ENCODE measurements around the genes SCN7A and B3GALT1.

DNA sequence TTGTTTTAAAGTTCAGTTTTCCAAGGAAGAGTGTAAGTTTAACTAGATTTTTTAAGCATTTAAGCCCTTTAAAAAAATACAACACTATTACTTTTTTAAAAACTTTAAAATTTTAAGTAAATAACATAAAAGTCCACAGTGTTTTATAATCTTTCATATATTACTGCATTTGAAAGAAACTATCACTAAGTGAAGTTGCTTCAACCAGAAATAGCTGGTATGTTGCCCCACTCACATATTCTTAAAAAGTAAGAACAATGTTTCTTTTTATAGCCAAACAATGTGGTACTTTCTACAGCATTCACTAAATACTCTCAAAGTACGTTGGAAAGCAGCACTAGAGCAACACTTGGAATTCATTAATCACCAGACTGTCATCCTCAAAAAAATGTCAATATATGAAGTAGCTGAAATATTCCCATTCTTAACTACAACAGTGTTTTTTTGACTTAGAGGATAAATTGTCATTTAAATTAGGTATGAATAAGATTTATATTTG, 32.9 kb downstream of the COBLL1 start:
- RRBS, result no CpG with 5 or more reads among the region's 1 CpG

DNA sequence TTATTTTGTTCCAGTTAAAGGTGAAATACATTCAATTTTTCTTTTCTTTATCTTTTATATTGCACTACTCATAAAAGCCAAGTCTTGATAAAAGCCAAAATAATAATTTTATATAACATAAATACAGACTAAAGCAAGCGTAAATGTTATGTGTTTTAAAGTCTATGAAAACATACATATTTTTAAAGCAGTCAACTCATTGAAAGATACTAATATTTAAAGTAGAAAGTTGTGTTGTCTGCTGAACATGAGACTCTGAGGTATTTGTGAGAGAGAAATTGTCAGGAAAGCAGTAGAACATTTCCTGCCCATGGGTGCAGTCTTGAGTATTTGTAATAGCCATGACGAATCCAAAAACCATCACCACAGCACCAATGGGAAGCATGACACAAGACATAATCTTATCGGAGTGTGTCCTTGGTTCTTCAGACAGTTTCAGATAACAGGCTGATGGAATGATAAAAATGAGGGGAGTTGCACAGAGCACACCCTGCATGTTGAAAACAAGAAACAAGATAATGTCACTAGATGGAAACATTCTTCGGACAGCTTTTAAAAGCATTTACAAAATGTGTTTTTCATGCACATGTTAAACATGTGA, 56.7 kb upstream of the COBLL1 start:
- RRBS, result no CpG with 5 or more reads among the region's 4 CpGs

GRCh38 chr2:165112136-165112628, 91.7 kb downstream of the SCN3A start:
- RRBS, result no CpG with 5 or more reads among the region's 4 CpGs

DNA sequence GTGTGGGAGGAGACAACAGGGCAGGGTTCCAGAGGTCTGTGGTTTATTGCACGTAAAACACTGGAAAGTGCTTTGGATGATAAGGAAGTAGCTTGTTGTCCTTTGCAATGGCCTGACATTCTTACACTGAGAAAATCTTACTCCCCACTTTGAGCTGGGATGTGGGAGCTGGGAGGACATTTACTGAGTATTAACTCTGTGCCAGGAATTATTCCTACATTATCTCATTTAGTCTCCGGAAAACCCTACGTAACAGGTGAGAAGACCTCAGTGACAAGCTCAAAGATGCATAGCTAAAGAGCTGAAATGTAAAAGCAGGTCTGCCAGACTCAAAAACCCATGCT, 9.1 kb upstream of the GALNT3 start:
- RRBS, result no CpG with 5 or more reads among the region's 3 CpGs

- RRBS, result no CpG with 5 or more reads among the region's 24 CpGs
These were observed at the start of gene SCN7A for GRCh38 chr2:166493809-166494620. SCN7A (minus strand) TSS chr2:166494249.

- RRBS, result 2% methylated on average over 35 of the region's 113 CpGs
These were observed at the start of gene B3GALT1 for GRCh38 chr2:167292307-167293378. B3GALT1 (plus strand) TSS chr2:167293001.

- RRBS, result no CpG with 5 or more reads among the region's 3 CpGs
These were observed 42.7 kb downstream of the B3GALT1 start for GRCh38 chr2:167335378-167335996.

GRCh38 chr2:167765009-167765438, 472.2 kb downstream of the B3GALT1 start:
- RRBS, result no CpG with 5 or more reads among the region's 8 CpGs

DNA sequence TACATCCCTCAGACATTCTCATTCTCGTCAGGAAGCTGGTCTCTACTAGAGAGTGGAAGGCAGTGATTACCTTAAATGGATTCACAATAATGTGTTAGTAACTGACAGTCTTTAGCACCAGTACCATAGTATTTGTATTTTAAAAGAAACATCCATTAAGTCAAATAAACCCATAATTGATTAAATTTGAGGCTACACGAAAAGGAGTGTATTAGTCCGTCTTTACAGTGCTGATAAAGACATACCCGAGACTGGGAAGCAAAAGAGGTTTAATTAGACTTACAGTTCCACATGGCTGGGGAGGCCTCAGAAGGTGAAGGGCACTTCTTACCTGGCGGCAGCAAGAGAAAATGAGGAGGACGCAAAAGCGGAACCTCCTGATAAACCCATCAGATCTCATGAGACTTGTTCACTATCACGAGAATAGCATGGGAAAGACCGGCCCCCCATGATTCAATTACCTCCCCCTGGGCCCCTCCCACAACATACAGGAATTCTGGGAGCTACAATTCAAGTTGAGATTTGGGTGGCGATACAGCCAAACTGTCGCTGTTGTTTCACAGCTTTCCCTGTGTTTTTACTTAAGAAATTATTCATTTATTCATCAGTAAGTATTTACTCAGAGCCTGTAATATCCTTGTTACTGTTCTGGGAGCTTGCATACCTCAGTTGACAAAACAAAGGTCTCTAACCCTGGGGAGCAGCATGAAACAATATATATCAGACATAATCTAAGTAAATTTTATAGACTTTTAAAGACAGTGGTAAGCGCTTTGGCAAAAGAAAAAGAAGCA, 306.4 kb downstream of the STK39 start:
- RRBS, result no CpG with 5 or more reads among the region's 12 CpGs

DNA sequence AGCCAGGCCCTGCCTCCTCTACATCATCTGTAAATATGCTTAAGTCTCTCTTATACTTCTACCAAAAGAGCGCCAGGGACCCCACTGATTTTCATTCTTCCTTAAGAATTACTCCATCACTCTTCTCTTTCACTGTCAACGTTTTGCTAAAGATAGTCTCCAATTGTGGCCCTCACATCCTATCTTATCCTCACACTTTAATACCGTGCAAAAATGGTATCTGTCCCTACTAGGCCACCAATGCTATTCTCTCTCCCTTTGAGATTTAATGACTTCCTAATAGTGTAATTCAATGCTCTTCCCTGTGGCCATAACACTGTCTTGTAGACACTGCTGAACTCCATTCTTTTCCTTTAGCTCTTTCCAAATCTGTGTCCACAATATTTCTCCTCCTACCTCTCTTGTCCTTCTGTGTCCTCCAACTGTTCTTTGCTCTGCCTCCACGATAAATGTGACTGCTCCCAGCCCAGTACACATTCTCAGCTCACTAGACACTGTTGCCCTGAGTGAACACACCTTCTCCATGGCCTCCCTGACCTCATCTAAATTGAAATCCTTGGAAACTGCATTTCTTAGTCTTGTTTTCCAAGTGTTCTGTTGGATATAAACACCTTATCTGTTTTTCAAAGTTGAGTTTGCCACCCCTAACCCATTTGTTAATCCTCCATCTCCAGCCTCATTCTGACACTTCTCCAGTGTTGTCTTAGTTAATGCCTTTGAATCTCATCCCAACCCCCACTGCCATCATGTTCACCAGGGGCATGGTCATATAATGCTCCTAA, 165.0 kb downstream of the STK39 start:
- RRBS, result no CpG with 5 or more reads among the region's 4 CpGs

DNA sequence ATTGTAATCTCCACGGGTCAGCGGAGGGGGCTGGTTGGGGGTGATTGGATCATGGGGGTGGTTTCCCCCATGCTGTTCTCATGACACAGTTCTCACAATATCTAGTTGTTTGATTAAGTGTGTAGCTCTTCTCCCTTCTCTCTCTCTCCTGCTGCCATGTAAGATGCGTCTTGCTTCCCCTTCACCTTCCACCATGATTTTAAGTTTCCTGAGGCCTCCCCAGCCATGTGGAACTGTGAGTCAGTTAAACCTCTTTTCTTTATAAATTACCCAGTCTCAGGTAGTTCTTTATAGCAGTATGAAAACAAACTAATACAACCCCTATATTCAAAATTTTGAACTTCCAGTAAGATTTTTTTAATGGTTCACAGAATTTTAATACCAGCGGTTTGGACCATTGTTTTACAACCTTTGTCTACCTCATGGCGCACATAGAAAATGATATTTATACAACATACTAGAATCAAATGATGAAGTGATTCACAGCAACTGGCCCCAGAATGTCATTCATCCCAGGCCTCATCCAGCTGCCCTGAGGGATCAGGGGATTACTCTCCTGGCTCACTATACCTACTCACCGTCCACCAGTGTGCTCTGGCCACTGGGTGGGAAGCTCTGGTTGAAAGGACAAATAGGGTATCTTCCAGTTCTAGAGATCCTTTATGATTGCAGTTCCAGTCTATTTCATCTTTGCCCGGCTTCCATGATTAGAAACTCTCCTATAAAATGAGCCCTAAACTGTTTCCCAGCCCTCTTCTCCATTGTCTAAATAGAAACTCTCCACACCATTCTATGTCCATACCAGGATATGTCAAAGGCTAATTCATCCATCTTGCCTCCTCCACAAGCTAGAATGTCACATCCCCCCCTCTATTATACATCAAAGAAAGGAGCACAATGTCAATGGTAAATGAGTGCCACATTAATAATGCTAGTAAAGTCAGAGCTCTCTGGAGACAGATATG, 134.8 kb downstream of the STK39 start:
- RRBS, result no CpG with 5 or more reads among the region's 7 CpGs

DNA sequence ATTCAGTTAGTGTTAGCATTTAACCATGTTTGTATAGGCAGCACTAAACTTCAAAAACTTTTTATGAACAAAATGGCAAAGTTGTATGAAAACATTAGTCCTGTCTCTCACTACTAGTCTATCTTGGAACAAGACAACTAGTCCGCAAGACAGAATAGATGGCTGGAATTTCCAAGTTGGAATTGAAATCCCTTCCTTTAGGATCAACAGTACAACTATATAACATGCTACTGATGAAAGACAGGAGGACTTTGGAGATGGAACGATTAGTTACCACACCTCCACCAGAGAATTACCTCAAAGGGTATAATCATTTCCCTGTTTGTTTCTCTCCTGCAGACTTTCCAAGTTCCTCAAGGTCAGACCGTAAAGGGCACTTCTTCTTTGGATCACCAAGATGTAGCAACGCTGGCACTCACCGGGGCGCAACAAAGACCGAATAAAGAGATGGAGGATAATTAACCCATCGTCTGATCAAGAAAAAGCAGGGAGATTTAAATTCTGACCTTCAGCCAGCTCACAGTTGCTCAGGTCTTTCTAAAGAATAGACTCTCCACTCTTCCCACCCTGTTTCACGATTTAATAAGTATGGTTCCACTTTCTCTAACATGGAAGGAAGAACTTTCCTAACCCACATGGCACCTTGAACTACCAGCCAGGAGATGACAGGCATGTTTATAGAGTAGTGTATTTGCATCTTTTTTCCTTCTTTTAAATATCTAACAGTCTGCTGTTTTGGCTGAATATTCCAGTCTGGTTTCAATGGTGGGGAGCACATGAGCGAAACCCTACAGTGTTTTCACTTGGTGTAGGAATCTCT, 25.8 kb downstream of the STK39 start:
- RRBS, result no CpG with 5 or more reads among the region's 10 CpGs

GRCh38 chr2:168493180-168493728, 37.2 kb downstream of the CERS6 start:
- RRBS, result no CpG with 5 or more reads among the region's 2 CpGs

DNA sequence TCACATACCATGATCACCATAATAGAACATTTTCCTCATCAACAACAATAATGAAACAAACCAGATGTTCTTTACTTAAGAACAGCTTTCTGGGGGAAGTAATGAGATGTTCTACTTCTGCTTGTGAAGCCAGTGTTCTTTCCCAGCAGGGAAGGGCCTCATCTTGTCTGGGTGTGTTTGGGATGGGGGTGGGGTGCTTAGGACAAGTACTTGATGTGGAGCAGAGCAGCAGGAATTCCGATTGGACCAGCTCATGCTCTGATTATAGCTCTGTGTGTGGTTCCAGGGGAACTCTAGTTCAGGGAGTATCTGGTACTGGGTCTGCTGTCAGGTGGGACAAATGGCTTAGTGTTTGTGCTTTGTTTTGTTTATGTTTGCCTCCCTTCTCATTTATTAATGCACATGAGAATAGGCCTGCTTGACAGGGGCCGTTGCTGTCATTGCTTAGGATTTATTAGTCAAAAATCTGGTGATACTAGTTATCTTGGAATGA, 162.9 kb upstream of the NOSTRIN start:
- RRBS, result no CpG with 5 or more reads among the region's 2 CpGs

GRCh38 chr2:169011965-169012595, 19.0 kb downstream of the ABCB11 start:
- RRBS, result no CpG with 5 or more reads among the region's 3 CpGs

DNA sequence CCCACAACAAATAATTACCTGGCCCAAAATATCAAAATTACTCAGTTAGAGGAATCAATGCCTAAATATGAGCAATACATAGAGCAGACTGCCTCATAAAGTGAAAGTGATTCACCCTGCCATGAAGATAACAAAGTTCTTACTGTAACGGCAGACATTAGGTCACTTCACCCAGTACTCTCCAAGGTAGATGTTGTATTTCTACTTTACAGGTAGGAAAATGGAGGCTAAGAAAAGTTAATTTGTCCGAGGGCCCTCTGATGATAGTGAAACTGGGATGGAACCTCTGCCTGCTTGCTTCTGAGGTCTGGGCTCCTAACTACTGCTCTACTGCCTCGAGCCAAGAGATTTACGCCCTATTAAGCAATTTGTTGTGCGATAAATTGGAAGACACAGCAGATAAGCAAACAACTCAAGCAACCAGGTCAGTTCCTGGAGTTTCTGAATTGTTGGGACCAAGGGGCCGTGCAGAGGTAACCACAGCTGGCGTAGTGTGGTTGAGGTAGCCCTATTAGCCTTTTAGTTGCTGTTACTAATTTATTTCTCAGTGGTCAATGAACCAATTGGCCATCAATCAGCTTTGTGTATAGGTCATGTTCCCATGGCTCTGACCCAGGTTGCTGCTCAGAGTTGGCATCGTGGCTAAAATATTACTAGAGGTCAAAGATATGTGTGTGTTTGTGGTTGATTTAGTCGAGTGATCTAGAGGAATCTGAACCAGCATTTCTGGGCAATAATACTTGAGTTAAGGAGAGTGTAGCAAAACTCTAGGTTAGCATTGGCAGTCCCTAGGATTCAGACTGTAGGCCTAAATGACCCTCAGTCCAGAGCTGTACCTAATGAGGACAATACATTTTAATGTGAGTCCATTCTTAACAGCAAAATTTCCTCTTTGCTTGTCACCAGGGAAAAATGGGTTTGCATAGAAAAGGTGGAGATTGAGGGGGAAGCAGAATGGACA, 5.0 kb downstream of the DHRS9 start:
- RRBS, result no CpG with 5 or more reads among the region's 9 CpGs

GRCh38 chr2:169361392-169362169, 753 bp downstream of the LRP2 start:
- RRBS, result 4% methylated on average over 12 of the region's 47 CpGs

GRCh38 chr2:169363386-169364012, 1.2 kb upstream of the LRP2 start:
- RRBS, result 5% methylated on average over 4 of the region's 30 CpGs